A549 (cell line): ENCODE measurements around a stretch of chr7.

GRCh38 chr7:37193508-37194144 is 255.0 kb downstream of the ELMO1 start:
- PRO-cap = no peak
CAGE:
- cytosol, long polyA plus RNA = no peak
- long polyA plus RNA = no peak
- nucleus, long polyA plus RNA = no peak

- PRO-cap = no peak
CAGE:
- cytosol, long polyA plus RNA = no peak
- long polyA plus RNA = no peak
- nucleus, long polyA plus RNA = no peak
Observed at GRCh38 chr7:37353065-37353464, 95.6 kb downstream of the ELMO1 start.

DNA sequence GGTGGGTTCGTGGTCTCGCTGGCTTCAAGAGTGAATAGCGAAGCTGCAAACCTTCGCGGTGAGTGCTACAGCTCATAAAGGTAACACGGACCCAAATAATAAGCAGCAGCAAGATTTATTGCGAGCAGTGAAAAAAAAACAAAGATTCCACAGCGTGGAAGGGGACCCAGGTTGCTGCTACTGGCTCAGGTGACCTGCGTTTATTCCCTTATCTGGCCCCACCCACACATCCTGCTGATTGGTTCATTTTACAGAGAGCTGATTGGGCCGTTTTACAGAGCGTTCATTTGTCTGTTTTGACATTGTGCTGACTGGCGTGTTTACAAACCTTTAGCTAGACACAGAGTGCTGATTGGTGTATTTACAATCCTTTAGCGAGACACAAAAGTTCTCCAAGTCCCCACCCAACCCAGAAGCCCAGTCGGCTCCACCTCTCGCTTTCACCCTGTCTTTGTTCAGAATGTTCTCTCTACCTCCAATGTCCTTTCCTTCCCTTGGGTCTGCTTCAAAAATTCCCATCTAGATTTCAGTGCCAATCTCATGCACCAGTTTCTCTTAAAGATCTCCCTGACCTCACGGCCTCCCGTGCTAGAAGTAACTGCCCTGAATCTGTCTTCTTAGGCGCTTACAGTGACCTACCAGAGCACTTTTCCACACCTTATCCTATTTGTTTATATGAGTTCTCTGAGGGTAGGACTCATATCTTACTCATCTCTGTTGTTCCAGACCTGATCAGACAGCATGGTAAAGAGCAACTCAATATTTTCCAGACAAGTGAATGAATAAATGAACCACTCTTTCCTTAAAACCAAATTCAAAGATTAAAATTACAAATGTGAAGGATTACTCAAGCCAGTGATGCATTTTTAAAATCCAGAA is 95.0 kb downstream of the ELMO1 start:
- PRO-cap = no peak
CAGE:
- cytosol, long polyA plus RNA = no peak
- long polyA plus RNA = no peak
- nucleus, long polyA plus RNA = no peak

DNA sequence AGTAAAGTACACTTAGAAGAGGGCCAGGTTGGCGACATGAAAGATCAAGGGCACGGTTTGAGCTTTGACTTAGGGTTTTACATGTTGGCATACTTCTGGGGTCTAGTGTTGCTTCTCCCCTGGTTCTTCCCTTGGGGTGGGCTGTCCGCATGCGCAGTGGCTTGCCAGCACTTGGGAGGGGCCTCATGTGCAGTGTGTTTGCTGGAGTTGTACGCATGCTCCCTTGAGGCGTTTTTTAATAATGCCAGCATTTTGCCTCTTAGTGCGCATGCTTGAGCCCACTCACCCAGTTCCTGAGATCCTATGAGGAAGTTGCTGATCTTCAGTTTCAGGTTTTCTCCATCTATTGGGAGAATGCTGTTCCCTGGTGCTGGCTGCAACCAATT is 113.5 kb upstream of the GPR141 start:
- PRO-cap = no peak
CAGE:
- cytosol, long polyA plus RNA = no peak
- long polyA plus RNA = no peak
- nucleus, long polyA plus RNA = no peak

DNA sequence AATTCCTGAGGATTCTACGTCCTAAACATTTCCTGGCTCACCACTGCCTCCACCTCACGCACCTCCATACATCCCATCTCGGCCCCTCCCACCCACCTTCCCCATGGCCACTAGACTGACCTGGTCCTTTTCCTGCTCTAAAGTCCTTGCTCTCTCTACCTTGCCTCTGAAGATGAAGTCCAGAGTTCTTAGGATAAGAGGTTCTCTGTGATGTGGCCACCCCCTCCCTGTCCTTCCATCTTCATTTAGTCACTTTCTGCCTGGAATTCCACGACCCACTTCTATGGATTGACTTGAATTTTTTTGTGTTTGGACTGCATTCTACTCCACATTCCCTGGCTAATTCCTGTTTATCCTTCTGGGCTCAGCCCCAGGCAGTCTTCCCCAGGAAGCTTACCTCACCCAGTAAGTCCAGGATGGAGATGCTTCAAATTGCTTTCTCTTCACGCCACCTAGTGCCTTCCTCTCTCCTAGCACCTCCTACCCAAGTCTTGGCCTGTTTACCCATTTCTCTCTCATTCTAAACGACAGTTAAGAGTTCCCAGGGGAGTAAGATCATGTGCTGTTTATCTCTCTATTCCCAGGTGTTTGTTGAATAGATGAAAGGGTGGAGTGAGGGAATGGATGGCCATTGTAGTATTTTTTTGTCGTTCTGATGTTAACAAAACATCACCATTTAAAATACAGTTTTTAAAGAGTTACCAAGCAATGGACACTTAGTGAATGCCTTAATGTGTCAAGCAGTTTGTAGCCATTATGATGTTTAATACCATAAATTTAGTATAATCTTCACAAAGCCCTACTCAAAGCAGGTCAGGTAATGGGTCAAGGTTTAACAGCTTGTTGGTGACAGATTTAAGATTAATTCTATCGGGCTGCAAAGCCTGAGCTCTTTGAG is 140.8 kb downstream of the STARD3NL start:
- PRO-cap = no peak
CAGE:
- cytosol, long polyA plus RNA = no peak
- long polyA plus RNA = no peak
- nucleus, long polyA plus RNA = no peak

GRCh38 chr7:38330605-38331632 is 152.9 kb downstream of the STARD3NL start:
- PRO-cap = no peak
CAGE:
- cytosol, long polyA plus RNA = no peak
- long polyA plus RNA = no peak
- nucleus, long polyA plus RNA = no peak

DNA sequence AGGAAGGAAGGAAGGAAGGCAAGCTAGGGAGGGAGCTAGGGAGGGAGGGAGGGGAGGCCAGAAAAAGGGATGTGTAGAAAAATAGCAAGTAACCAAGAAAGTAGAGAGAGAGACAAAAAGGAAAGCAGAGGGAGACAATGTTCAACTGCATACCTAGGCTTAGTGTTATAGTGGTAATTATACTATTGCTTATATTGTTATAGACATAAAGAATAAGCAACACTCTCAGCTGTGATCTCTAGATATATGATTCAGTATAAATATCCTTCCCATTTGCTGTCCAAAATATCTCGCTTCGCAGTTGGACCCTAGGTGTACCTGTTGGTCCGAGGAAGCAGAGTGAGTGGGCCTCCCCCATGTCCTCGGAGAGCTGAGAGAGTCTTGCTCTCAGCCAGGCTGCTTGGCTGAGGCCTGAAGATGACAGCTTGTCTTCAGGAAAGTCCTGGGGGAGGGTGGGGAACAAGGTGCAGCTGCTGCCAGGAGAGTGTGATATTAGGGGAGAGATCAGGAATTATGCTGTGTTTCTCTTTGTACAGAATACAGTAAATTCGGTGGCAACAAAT is 156.4 kb downstream of the STARD3NL start:
- PRO-cap = no peak
CAGE:
- cytosol, long polyA plus RNA = no peak
- long polyA plus RNA = no peak
- nucleus, long polyA plus RNA = no peak

GRCh38 chr7:38344501-38345237 is 166.6 kb downstream of the STARD3NL start:
- PRO-cap = no peak
CAGE:
- cytosol, long polyA plus RNA = no peak
- long polyA plus RNA = no peak
- nucleus, long polyA plus RNA = no peak

DNA sequence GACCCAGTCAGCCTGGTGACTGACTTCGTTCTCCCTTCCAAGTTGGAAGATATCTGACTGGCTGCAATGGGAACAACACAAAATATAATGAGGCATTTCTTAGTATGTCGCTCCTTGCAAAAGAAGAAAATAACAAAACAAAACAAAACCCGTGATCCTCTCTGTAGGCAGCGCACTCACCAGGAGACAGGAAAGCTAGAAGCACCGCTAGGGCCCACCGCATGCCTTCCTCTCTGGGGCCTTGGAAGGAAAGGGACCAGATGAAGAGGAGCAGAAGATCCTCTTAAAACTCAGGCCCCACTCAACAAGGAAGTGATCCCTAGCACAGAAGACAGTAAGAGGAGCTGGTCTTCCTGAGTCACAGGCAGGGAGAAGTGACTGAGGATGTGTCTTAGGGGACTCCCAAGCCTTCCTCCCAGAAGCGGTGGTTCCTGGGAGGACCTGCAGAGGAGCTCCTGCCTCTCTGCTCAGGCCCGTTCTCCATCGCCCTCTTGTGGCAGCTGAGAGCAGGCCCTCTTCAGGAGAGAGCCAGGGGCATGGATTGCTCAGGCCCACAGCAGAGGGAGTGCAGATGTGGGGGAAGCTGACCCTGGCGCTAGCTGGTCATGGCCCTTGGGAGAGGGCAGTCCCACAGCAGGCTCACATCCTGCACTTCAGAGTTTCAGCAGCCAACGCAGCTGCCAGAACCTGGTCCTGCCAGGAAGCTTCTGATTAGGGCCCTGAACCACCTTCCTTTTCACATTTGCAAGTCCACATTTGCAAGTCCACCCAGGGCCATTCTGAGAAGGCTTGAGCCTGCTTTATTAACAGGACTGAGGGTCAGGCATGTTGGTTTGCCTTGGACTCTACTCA is 190.0 kb downstream of the STARD3NL start:
- PRO-cap = no peak
CAGE:
- cytosol, long polyA plus RNA = no peak
- long polyA plus RNA = no peak
- nucleus, long polyA plus RNA = no peak

- PRO-cap = no peak
CAGE:
- cytosol, long polyA plus RNA = no peak
- long polyA plus RNA = no peak
- nucleus, long polyA plus RNA = no peak
Observed at GRCh38 chr7:39016606-39017128, 39.0 kb downstream of the POU6F2 start.

DNA sequence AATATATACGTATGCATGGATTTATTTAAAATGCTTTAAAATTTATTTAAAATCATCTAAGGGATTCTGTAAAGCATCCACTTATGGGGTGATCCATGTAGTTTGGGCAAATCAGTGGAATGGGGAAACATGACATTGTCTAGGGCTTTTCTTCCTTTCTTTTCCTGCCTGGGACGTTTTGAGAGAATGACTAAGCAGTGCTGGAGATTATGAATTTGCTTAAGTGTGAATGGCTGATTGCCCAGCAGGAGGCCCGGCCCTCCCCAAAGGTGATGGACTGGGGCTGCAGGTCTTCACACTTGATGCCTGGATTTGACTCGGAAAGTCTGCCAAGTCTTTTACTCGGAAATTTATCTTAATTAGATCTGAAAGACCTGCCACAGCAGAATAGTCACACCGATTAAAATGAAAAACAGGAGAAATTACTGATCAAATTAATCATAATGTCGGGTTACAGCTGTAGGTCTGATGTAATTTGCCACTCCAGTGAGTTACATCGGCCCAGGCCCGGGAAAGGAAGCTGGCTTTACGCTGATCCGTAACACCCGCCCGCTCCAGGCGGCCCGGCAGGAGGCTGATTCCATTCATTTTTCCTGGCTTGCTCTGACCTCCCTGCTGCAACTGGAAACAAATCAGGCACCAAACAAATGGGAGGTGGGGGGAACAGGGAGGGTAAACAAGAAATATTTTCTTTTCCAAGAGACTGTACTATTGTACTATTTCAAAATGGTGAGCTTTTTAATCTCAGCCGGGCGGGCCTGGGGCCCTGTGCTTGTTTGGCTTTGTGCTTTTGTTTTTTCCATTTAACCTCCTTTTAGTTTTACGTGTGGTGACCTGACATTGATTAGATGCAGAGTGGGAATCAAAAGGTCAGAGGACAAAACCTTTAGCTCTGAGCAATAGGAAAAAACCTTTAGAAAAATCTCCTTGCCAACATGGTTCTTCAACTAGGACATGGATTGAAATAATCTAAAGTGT is 212.4 kb upstream of the YAE1 start:
- PRO-cap = no peak
CAGE:
- cytosol, long polyA plus RNA = no peak
- long polyA plus RNA = no peak
- nucleus, long polyA plus RNA = no peak

- PRO-cap = no peak
CAGE:
- cytosol, long polyA plus RNA = no peak
- long polyA plus RNA = no peak
- nucleus, long polyA plus RNA = no peak
Observed at GRCh38 chr7:39592559-39593039, 26.4 kb downstream of the YAE1 start.

GRCh38 chr7:39624286-39624434 is 788 bp downstream of the RALA start:
- PRO-cap = no peak
CAGE:
- cytosol, long polyA plus RNA = no peak
- long polyA plus RNA = no peak
- nucleus, long polyA plus RNA = no peak

- PRO-cap = no peak
CAGE:
- cytosol, long polyA plus RNA = no peak
- long polyA plus RNA = no peak
- nucleus, long polyA plus RNA = no peak
Observed at GRCh38 chr7:39633697-39634780, 10.7 kb downstream of the RALA start.

GRCh38 chr7:39951921-39952232 is 1.8 kb downstream of the CDK13 start:
- PRO-cap = no peak
CAGE:
- cytosol, long polyA plus RNA = no peak
- long polyA plus RNA = no peak
- nucleus, long polyA plus RNA = no peak

- PRO-cap = no peak
CAGE:
- cytosol, long polyA plus RNA = no peak
- long polyA plus RNA = no peak
- nucleus, long polyA plus RNA = no peak
Observed at GRCh38 chr7:39991713-39992067, 41.6 kb downstream of the CDK13 start.

DNA sequence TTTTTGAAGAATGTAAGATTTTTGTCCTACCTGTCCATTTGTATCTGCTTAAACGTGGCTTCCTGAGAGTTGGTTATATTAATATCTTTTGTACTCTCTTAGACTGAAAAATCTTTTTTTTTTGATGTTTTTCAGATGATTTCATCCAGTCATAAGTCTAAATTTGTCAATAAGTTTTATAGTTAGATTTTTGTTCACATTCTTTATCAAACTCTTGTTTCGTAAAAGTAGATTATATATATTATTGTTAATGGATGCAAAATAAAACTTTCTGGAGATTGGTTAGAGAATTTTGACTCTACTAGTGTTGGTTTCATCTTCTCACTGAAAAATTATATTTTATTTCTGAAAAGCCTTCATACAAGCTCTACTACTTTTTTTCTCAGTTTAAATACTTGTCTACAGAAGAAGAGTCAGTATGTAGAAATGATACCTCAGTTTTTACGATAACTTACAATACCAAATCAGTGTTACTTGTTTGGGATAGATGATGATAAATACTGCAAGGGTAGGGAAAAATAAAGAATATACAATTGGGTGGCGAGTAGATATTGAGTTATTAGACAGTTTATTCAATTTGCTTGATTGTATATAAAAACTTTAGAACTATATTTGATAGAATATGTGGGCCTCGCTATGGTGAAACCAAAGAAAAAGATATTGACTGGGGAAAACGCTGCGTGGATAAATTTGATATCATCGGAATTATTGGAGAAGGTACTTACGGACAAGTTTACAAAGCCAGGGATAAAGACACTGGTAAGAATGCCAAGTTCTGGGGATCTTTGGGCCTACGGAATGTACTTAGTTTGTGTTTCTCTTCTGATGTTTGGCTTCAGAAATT is 48.9 kb downstream of the CDK13 start:
- PRO-cap = no peak
CAGE:
- cytosol, long polyA plus RNA = no peak
- long polyA plus RNA = no peak
- nucleus, long polyA plus RNA = no peak

DNA sequence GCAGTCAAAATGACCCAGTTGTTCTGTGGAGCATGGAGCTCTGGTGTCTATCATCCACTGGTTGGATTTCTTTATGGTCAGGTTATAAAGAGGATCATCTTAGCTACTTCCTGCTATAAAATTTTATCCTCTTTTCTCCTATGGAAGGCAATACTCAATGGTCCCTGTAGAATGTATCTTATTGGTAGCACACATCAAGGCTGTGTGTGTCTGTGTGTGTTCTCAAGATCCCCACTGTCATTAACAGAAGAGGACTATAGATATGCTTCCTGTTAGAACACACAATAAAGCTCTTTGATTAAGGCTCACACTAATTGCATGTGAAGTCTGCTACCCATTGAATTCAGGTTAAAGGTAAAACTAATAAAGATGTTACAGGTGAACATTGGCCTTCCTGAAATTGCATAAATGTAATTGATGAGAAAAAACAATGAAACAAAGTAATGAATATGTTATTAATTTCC is 747.5 kb downstream of the SUGCT start:
- PRO-cap = no peak
CAGE:
- cytosol, long polyA plus RNA = no peak
- long polyA plus RNA = no peak
- nucleus, long polyA plus RNA = no peak

DNA sequence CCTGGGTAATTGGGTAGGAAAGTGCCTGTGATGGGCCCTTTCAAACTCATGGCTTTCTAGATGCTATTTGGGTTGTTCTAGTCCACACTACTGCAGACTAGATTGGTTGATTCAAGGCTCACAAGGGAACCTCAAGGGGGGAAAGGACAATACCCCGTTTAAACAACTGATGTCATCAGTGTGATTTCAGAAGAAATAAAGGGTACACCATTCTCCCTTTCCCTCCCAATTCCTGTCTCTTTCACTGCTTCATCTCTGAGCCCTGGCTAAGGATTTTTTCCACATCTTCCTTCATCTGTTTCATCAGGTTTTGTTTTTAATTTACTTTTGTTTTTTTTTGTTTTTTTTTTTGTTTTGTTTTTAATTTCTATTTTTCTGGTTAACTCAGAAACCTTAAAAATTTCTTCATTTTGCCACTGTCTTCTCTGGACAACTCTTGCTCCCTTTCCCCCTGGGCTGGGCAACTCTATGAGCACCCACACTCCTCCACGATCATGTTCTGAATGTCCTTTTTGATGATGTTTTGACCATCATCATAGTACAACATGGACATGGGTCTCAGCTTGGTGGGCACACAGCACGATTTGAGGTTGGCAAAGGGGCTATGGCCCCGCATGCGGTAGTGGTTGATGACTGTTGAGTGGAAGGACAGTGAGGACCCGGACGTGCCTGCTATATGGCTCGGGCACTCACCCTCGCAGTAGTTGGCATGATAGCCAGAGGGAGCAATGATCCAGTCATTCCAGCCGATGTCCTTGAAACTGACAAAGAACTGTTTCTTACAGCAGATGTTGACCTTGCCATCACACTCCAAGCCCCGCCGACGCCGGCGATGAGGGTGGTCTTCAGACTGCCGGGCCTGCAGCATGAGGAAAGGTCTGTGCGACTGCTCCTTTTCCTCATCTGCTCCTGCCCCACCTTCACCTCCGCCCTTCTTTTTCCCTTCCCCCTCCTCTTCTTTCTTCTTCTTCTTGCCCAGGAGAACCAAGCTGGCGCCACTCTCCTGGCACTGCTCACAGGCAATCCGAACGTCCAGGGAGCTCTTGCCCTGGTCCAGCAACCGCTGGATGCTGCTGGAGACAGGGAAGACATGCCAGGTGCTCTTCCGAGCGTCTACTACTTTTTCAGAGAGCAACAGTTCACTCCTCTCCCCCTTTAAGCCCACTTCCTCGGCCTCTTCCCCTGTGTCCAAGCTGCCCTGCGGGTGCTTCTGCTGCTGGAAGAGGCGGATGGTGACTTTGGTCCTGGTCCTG is 13.3 kb downstream of the INHBA start:
- PRO-cap = no peak
CAGE:
- cytosol, long polyA plus RNA = no peak
- long polyA plus RNA = no peak
- nucleus, long polyA plus RNA = no peak

DNA sequence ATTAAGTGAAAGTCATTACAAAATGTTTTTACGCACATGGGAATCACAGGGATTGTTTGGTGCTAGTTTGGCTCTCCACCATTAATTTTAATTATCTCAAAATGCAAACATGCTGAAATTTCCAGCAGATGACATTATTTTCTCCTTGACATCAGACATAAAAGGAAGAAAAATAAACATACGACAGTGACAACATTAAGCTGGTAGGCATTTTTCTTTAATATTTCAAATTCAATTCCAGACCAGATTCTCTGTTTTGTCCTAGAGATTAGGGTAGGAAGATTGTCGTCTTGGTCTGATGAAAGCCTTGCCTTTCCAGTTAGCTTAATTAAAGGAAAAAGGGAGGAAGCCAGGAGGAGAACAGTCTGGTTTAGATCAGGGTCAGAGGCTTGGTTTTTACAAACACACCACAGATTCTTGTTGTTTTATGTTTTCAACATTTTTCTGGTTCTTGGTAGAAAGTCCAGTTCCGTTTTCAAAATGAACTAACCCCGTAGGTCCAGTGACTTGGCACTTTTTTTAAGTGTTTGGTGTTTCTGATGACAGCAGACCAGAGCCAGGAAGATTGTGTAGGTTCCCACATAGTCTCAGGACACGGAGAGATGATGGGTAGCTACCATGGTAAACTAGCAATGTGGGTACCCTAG is 167.0 kb upstream of the INHBA start:
- PRO-cap = no peak
CAGE:
- cytosol, long polyA plus RNA = no peak
- long polyA plus RNA = no peak
- nucleus, long polyA plus RNA = no peak